ENCODE data around the genes POLE4 and REG1A.

DNA sequence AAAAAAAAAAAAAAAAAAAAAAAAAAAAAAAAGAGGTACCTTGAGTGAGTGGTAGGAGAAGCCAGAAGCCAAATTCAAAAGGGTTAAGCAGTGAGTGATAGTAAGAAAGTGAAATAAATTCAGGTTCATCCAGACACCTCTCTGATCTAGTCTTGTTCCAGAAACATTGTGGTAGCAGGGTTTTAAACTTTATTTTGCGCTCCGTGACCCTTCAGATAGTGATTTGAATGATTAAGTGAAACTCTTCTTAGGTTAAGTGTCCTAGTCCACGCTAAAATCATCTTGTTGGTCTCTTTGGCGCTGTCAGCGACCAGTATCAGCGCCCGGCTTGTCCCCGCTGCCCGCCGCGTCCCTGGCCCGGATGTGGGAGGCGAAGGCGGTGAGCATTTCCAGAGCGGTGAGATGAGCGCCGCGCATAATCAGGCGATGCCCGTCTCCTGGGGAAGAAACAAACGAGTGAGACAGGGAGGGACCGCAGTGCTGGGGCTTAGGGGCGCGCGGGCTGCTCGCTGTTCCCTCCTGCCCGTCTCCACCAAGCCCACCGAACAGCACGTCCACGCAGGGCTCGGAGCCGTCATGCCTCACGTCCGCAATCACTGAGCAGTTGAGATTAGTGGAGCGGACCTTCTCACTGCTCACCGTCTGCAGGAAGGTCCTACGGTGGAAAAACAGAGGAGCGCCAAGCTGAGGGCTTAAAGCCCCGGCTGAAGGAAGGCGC is 505 bp downstream of the MRPL53 start:
- RRBS = no CpG with 5 or more reads among the region's 40 CpGs

GRCh38 chr2:74489993-74490794 is 7.3 kb downstream of the TTC31 start:
- RRBS = 96% methylated on average over 4 of the region's 14 CpGs

DNA sequence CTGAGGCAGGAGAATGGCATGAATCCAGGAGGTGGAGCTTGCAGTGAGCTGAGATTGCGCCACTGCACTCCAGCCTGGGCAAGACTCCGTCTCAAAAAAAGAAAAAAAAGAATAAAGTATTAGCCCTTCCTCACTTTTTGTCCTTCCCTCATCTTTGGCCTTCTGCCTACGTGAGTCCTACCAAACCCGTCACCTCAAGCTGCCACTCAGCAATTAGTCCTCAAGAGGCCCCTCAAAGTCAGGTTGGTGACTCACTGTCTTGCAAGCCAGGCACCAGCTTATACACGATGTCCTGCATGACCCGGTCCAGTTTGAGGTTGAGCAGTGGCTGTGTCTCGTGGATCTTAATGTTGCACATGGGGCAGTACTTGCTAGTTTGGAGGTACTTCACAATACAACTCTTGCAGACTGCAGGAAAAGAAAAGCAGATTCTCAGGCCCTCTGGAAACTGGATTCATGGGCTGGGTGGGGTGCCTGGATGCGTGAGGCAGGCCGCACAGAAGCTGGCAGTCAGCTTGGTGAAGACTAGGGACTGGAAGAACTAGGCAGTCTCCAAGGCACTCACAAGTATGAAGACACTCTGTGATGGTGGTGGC is 920 bp downstream of the PCGF1 start:
- RRBS = no CpG with 5 or more reads among the region's 9 CpGs

- RRBS = 3% methylated on average over 17 of the region's 68 CpGs
Observed at GRCh38 chr2:74554931-74555998, 745 bp downstream of the DOK1 start.

GRCh38 chr2:74559583-74560456 is 5.3 kb downstream of the DOK1 start:
- RRBS = no CpG with 5 or more reads among the region's 7 CpGs

- RRBS = no CpG with 5 or more reads among the region's 5 CpGs
Observed at GRCh38 chr2:74701929-74702872, 48.2 kb downstream of the SEMA4F start.

GRCh38 chr2:74712175-74713237 is 58.5 kb downstream of the SEMA4F start:
- RRBS = no CpG with 5 or more reads among the region's 9 CpGs

DNA sequence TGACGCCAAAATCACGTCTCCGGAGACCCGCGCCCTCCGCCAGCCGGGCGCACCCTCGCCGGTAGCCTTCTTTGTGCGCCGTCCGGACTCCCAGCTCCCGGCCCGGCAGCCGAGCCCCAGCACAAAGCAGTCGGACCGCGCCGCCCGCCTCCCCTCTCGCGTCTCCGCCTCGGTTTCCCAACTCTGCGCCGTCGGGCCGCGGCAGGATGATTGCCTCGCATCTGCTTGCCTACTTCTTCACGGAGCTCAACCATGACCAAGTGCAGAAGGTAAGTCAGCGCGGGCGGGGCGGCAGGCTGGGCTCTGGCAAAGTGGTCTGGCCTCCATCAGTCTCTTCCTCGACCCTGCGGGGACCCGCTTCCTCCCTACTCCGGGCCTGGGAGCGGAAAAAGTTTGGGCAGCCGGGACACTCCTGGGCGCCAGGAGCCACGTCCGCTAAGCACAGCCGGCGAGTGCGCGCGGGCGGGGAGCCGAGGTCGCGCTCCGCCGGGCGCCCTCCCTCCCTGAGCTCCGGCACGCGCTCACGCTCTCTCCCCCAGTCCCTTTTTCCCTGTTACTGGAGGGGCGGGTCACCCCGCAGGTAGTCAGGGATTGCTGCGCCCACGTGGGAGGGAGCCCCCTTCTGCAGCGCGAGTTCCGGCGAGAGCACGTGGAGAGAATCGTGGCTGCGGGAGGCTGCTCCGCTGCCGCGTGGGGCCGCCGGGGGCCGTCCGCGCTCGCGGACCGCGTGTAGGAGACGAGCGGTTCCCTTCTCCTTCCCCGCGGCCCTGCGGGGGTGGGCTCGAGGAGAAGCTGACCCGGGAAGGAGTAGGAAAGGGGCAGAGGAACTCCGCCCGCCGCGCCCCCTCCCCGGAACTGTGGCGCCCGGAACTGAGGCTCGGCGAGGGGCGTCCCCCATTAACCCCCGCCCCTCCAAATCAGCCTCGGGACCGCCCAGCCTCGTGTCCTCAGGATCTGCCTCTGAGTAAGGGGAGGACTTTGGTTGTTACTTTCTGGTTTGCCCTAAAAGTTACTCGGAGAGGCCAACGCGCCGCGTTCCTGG is 769 bp downstream of the HK2 start:
- RRBS = 3% methylated on average over 43 of the region's 110 CpGs

DNA sequence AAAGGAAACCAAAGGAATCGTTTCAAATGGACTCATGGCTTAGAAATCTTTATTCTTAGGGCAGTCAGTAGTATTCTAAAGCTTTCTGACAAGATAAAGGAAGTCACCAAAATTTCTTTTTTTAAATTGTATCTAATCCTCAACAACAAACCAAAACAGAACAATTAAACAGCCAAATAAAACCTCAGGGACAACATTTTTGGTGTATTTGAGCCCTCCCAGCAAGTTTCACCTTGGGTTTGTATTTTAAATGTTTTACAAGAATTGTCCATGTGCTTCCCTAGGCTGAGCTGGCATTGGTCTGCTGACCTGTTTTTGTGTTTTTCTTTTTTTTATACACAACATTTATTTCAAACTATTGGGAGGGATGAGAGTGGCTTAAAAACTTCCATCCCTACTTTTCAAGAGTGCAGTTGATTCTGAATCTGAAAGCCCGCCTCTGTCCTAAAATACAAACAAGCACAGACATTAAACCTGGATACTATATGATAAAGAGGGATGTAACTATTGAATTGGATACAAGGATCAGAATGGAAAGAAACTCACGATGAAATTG is 58.3 kb downstream of the HK2 start:
- RRBS = no CpG with 5 or more reads among the region's 3 CpGs

DNA sequence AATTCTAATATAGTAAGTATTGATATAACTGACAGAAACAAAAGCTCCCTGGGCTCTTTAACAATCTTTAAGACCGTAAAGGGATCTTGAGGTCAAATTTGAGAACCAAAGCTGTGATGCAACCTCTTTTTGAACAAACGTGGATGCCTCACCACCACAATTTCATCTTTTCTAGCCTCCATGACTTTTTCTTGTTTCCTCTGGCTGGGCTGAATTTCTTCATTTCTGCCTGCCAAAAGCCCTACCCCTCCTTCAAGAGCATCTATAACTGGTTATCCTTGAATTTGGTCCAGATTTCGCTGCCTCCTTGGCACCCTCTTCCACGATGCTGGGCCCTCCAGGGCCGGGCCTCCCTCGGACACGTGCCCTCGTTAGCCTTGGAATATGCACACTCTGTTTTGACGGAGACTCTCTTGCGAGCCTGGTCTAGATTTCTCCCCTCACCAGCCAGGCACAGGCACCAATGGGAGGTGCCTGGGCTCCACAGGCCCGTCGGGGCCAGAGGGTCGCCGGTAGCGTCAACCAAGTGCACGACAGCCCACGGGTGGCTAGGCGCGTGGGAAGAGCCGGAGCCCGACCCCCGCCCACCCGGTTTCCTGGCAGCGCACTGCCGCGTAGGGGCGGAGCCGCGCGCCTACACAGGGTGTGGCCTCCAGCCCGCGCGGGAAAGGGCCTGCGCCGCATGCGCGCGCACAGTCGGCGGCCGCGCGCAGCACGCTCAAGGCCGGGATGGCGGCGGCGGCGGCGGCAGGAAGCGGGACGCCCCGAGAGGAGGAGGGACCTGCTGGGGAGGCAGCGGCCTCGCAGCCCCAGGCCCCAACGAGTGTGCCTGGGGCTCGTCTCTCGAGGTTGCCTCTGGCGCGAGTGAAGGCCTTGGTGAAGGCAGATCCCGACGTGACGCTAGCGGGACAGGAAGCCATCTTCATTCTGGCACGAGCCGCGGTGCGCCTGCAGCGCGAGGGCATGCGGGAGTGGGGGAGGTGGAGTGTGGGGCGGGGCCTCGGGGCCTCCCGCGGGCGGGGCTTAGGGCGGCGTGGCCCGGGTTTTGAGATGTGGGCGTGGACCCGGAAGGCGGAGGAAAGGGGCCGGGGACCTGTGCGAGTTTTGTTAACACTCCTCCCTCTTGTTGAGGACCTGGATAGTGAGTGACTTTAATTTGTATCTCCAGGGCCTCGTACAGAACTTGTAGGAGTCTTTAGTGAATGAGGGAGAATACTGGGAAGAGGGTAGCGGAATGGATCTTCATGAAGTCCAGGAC is at the start of gene POLE4:
Gene POLE4, plus strand, starts transcription at position 693 of the 1,258 bp plus-strand sequence.
- RRBS = 5% methylated on average over 7 of the region's 86 CpGs

DNA sequence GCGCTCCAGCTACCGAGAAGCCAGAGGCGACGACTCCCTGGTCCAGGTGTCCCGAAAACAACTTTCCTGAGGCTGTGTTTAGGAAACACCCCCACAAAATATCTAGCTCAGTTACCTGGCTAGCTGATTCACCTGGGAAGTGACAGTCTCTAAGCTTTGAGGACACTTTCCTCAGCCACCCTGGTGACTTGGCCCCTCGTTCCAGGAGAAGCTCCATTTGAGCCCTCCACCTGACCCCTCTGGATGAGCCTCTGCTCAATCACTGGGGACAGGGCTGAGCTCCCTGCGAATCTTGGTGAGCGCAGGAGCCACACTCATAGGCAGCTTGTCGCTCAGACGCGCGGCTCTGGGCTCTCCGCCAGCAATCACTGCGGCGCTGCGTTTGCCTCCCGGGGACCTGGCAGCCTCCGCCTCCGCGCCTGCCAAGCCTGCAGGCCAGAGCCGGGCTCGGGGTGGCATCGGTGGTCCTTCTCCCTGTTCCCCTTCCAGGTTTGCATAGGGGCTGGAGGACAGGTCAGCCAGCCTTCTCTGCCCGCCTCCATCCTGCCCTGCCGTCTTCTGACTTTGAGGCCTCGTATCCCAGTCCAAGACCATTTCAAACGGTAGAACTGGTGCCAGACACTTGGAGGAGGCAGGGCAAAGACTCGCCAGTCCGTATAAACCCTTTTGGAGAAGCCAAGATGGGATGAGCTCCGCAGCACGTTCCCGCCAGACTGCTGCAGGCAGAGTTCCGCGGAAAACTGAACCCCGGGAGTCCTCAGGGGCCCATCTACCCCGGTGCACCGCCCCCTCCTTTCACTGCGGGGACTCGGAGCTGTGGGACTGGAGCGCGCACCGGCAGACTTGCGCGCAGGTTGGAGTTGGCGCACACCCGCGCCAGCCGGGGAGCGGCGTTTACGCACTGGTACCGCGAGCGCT is 912 bp upstream of the TACR1 start:
- RRBS = 5% methylated on average over 24 of the region's 54 CpGs

- RRBS = no CpG with 5 or more reads among the region's 2 CpGs
Observed at GRCh38 chr2:75521506-75521907, 39.2 kb downstream of the EVA1A start.

- RRBS = no CpG with 5 or more reads among the region's 7 CpGs
Observed at GRCh38 chr2:75605703-75606622, 40.6 kb upstream of the MRPL19 start.

- RRBS = no CpG with 5 or more reads among the region's 5 CpGs
Observed at GRCh38 chr2:75612923-75613345, 33.6 kb upstream of the MRPL19 start.

DNA sequence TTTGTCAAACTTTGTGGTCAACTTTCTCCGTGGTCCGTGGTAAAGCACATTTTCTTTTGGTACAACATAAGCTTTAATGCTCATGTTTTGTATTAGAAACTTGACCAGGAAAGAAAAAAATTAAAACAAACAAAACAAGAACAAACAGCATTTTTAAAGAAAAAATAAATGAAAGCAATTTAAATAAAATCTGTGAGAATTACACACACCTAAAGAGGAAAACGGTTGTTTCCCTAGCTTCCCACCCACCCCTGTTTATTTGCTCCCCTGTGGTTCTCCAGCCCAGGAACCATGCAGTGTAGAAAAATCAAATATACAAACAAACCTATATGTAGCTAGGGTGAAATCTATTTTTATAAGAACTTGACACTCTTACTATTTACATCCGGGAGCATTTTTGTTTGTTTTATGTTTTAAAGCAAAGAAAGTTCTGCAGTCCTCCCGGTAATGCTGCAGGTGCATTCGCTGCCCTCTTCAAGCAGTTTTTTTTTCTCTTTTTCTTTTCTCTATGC is 774.1 kb downstream of the LRRTM4 start:
- RRBS = no CpG with 5 or more reads among the region's 6 CpGs

DNA sequence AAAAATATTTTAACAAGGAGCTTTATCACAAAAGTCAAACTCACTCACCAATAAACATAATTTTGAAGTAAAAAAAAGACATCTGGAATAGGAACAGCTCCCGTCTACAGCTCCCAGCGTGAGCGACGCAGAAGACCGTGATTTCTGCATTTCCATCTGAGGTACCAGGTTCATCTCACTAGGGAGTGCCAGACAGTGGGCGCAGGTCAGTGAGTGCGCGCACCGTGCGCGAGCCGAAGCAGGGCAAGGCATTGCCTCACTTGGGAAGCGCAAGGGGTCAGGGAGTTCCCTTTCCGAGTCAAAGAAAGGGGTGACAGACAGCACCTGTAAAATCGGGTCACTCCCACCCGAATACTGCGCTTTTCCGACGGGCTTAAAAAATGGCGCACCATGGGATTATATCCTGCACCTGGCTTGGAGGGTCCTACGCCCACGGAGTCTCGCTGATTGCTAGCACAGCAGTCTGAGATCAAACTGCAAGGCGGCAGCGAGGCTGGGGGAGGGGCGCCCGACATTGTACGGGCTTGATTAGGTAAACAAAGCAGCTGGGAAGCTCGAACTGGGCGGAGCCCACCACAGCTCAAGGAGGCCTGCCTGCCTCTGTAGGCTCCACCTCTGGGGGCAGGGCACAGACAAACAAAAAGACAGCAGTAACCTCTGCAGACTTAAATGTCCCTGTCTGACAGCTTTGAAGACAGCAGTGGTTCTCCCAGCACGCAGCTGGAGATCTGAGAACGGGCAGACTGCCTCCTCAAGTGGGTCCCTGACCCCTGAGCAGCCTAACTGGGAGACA is 231.7 kb upstream of the LRRTM4 start:
- RRBS = no CpG with 5 or more reads among the region's 32 CpGs

GRCh38 chr2:79120388-79120787 is at the start of gene REG1A:
REG1A (plus strand) TSS chr2:79120488.
- RRBS = no CpG with 5 or more reads among the region's 4 CpGs

DNA sequence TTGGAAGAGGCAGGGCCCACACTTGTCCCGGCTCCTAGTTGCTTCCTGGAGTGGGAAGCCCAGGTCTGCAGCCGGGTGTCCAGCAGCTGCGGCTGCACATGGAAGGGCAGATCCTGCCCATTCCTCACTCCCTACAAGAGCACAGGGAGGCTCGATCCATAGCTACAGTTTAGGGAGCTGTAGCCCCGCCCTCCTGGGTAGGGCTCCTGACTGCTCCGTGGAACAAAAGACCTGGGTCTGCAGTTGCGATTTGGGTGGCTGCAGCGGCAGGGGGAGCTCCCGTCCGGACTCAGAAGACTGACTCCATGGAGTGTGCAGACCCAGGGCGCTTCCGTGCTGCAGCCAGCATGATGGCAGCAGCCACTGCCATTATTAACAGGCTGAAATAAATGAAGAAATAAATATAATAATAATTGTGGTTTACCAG is 157.3 kb downstream of the CTNNA2 start:
- RRBS = 91% methylated on average over 1 of the region's 12 CpGs

- RRBS = no CpG with 5 or more reads among the region's 5 CpGs
Observed at GRCh38 chr2:80520295-80520693, 215.7 kb upstream of the LRRTM1 start.

GRCh38 chr2:82797156-82797823 is 1661.8 kb downstream of the SUCLG1 start:
- RRBS = no CpG with 5 or more reads among the region's 4 CpGs

All from HL-60 (cell line).